AG04450 (cell line): ENCODE data around the gene VWA3A.

- CAGE, long polyA plus RNA, result no peak
- RRBS, result no CpG with 5 or more reads among the region's 5 CpGs
Observed at GRCh38 chr16:20612781-20613349, 36.7 kb upstream of the ACSM2B start.

GRCh38 chr16:20874891-20875147 is 25.3 kb downstream of the DCUN1D3 start:
- CAGE, long polyA plus RNA, result no peak
- RRBS, result no CpG with 5 or more reads among the region's 1 CpG

DNA sequence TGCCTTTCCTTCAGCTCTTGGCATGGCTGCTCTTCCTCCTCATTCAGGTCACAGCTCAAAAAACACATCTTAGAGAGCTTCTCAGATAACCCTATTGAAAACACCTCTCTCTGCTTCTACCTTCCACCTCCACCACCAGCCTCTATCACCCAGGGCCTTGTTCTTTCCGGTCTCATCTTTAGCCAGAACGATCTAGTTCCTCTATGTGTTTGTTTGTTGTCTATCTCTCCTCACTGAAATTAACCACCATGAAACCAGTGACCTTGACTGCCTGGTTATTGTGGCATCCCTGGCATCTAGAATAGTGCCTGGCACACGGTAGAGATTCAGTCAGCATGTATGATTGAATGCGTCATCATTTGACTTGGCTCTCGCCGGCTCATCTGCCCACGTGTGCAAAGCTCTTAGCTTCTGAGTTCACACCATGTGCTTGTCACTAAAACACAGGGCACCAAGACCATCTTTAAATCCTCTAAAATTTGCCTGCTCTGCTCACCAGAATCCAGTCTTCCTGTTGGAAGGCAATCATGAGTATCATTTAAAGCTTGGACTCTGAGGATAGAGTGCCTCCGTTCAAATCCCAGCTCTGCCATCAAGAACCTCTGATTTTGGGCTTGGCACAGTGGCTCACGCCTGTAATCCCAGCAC is 12.6 kb downstream of the CRYM start:
- CAGE, long polyA plus RNA, result no peak
- RRBS, result no CpG with 5 or more reads among the region's 9 CpGs

- CAGE, long polyA plus RNA, result no peak
- RRBS, result no CpG with 5 or more reads among the region's 5 CpGs
Observed at GRCh38 chr16:21302857-21303544, 24.9 kb upstream of the CRYM start.

GRCh38 chr16:21359932-21360465 is 81.9 kb upstream of the CRYM start:
- CAGE, long polyA plus RNA, result no peak
- RRBS, result no CpG with 5 or more reads among the region's 16 CpGs

GRCh38 chr16:22091666-22092913 is at the start of gene VWA3A:
VWA3A (plus strand) TSS chr16:22092541.
- CAGE, long polyA plus RNA, result no peak
- RRBS, result 43% methylated on average over 2 of the region's 13 CpGs

- CAGE, long polyA plus RNA, result no peak
- RRBS, result no CpG with 5 or more reads among the region's 6 CpGs
Observed at GRCh38 chr16:22207480-22207753, 1.3 kb downstream of the EEF2K start.

DNA sequence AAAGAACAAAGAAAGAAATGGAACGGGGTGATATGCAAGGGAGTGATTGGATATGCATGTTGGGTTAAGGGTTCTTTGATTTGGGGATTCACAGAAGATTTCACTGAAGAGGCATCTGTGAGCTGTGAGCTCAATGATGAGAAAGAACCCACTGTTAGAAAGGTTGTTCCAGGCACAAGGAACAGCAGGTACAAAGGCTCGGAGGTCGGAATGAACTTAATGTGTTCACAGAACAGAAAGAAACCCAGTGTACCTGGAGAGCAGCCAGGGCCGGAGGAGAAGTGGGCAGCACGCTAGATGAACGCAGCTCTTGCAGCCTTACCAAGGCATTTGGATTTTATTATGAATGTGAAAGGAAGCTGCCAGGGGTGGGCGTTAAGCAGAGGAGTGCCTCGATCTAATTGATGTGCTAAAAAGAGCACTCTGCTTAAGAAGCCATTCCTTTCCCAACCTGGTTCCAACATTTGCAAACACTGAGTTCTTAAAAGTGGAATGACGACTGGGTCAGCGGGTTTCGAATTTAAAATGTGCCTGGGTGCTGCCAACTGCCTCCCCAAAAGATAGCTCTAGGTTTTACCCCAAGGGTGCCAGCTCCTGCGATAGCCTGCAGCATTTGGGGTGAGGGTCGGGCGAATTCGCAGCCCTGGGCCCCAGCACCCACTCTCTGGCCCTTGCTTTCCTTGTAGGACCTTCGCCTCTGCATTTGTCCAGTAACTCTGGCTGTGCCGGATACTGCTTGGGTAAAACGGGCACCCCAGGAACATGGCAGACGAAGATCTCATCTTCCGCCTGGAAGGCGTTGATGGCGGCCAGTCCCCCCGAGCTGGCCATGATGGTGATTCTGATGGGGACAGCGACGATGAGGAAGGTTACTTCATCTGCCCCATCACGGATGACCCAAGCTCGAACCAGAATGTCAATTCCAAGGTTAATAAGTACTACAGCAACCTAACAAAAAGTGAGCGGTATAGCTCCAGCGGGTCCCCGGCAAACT is 19.2 kb downstream of the EEF2K start:
- CAGE, long polyA plus RNA, result no peak
- RRBS, result no CpG with 5 or more reads among the region's 30 CpGs

DNA sequence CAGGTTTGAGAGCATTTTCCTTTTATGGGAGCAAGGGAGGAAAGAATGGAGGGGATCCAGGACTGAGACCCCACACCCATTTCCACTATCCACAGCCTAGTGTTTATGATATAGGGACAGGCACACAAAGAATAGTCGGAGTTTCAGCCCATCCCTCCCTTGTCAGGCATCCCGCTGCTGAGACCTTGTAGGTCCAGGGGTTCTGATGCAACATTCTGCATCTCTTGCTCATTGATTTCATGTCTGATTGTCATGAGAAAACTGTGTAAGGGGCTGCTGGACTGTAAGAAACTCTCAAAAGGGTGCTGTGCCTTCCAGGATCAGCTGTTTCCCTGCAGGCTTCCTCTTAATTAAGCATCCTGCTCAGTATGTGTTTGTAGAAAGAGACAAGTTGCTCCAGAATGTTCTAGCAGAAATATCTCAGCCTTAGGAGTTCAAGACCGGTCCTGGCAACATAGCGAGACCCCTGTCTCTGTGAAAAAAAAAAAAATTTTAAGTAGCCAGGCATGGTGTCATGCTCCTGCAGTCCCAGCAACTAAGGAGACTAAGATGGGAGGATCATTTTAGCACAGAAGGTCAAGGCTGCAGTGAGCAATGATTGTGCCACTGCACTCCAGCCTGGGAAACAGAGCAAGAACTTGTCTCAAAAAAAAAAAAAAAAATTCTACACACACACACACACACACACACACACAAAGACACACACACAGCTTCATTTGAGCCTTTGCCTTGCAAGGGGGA is 5.2 kb upstream of the POLR3E start:
- CAGE, long polyA plus RNA, result no peak
- RRBS, result no CpG with 5 or more reads among the region's 4 CpGs

- CAGE, long polyA plus RNA, result no peak
- RRBS, result 86% methylated on average over 2 of the region's 54 CpGs
Observed at GRCh38 chr16:22325334-22326304, 28.4 kb downstream of the POLR3E start.

- CAGE, long polyA plus RNA, result no peak
- RRBS, result no CpG with 5 or more reads among the region's 3 CpGs
Observed at GRCh38 chr16:22337480-22338499, 36.6 kb downstream of the CDR2 start.

DNA sequence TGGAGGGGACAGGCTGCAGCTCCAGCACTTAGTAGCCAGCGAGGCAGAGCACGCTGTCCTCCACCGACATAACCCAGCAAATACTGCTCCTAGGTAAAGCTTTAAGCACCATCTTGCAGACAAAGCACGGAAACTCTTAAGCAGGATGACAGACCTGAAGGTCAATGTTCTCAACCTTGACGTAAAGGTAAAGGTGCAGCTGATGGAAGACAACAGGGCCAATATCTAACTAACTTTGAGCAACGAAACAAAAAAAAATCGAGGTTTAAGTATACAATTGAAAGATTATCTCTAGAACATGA is 906 bp upstream of the CDR2 start:
- CAGE, long polyA plus RNA, result no peak
- RRBS, result no CpG with 5 or more reads among the region's 7 CpGs

DNA sequence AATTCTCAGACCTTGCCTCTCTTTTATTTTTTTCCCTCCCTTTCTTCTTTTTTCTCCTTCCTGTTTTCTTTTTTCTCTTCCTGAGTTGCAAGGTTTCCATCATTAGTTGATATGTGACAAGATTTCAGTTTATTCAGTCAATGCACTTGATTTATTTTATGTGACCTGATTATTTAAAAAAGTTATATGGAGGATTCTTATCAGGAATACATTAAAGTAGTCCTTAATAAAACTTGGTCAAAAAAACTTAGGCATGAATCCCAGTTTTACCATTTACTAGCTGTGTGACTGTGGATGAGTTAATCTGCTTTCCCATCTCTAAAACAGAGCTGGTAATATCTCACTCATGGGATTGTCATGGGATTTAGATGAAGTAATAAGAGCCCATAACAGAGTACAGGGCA is 31.6 kb upstream of the CDR2 start:
- CAGE, long polyA plus RNA, result no peak

DNA sequence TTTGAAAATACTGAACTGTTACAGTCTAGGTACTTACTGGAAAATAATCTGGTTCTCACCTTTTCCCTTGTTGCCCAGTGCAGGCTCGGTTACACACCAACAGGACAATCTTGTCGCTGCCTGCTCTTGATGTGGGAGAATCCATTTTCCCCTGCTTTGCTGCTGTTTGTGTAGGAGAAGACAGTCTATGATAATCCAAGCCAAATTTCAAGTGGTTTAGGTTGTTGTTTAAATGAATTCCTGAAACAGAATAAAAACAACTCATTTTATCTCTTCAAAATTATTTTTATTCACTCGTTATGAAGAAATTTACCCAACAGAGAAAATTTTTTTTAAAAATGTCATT is 58.7 kb downstream of the USP31 start:
- CAGE, long polyA plus RNA, result no peak
- RRBS, result no CpG with 5 or more reads among the region's 3 CpGs

DNA sequence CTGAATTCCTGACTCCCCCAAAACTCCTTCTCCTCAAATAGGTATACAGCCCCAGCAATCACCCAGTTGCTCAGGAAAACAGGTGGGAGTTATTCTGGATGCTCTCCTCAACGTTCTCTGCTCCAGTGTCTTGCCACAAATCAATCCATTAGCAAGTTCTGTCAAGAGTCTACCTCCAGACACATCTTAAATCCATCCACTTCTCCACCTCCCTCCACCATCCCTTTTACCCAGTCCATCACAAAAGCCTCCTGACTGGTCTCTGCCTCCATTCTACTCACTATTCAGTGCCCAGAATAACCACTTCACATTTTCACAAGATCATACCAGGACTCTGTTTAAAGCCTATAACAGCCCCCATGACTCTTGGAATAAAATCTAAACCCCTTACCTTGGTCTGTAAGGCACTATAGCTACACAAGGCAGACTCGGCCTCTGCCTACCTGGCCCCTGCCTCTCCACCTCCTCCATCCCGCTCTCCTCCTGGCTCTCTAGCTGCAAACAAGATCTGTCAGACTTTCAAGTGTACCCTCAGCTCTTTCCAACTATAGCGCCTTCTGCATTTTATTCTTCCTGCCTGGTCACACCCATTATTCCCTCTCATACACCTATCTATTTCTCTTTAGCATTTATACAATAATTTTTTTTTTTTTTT is 8.4 kb downstream of the USP31 start:
- CAGE, long polyA plus RNA, result no peak
- RRBS, result no CpG with 5 or more reads among the region's 4 CpGs

- CAGE, long polyA plus RNA, result no peak
- RRBS, result no CpG with 5 or more reads among the region's 2 CpGs
Observed at GRCh38 chr16:23267419-23267618, 34.8 kb upstream of the SCNN1B start.

DNA sequence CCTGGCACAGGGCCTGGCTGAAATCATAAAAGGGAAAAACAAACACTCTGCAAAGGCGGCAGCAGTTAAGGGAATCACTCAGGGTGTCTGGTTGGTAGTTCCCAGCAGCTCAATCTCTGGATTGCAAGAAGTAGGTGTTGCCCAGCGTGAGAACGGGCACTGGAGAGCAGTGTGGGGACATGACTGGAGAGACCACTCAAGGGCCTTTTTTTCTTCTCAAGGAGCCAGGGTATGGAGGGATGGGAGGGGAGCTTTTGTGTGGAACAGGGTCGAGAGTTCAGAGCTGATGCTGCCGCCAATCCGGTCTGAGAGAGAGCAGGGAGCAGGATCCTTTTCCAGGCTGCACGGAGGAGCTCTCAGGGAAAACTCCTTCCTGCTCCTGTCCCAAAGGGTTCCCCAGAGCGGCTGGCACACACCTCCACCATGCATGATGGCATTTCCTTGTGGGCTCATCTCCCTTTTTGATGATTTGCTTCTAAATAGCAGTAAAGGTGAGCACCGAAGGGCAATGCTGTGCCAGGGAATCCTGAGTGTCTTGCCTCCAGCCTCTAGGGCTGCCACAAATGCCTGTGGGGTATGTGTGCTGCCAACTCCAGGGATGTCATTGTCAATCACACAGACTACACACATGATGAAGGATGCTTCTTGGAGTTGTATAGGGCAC is 15.3 kb downstream of the SCNN1B start:
- CAGE, long polyA plus RNA, result no peak
- RRBS, result no CpG with 5 or more reads among the region's 9 CpGs

DNA sequence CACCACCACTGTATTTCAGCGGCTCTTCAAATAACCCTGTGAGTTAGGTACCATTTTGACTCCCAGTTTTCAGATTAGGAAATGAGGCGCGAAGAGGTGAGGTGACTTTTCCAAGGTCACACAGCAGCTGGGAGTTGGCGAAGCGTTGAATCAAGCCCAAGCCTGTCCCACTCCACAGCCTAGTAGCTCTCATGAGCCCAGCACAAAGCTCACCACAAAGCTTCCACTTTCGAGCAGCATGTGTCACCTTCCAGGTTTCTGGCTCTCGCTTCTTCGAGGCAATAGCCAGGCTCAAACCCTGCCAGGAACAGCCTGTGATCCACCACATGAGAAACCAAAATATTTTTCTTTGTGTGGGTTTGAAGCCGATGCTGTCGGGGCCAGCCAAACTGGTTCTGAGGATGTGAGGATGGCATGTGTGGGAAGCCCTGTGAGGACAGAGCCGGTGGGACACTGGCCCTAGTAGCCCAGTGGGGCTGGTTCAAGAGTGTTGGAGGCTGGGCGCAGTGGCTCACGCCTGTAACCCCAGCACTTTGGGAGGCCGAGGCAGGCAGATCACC is 68.1 kb downstream of the COG7 start:
- CAGE, long polyA plus RNA, result no peak
- RRBS, result no CpG with 5 or more reads among the region's 14 CpGs

DNA sequence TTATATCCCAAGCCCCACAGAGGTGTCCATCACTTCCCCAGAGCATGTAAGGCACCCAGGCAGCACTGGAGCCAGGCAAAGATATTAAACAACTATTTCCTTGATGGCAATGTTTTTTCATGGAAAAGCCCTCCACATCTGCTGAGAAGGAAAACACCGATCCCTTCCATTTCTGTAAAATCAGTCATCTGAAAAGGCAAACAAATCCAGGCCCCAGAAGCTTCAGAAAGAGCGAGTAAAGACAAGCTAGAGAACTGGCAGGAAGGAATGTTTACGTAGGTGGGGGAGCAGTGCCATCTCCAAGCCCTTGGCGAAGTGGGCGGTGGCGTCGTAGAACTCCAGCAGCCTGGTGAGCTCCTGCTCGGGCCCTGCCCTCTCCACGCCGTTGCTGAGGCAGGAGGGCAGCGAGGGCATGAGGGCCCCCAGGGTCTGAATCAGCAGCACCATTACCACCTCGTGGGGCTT is 28.5 kb downstream of the COG7 start:
- CAGE, long polyA plus RNA, result no peak
- RRBS, result no CpG with 5 or more reads among the region's 12 CpGs

DNA sequence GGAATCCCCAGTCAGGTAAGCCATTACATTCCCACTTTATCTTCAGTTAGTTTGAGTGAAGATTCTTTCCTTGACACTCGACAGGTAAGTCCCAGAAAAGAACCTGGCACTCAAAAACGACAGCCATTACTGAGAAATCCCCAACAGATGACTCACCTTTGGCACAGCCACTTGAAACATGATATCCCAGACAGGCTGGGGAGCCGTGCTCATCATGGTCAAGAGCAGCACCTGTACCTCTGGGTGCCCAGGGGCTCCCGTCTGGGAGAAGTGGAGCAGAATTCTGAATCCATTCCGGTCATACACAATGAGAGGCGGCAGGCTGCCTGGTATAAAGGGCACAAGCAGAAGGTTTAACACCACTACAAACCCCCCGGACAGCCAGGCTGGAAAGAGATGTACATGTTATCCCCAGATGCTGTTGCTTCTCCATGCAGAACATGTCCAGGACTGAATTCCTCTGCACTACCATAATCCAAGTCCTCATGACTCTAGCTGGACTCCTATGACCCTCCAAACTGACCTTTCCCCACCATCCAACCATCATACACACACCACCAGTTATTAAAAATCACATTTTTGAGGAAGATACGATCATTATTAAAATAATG is 17.0 kb upstream of the COG7 start:
- CAGE, long polyA plus RNA, result no peak
- RRBS, result 81% methylated on average over 3 of the region's 8 CpGs